Urinary bladder (tissue), 3 donors: ENCODE measurements around the gene SHD.

- PRO-cap = no peak
- RAMPAGE, long total RNA = no peak
These were observed 25.8 kb downstream of the ZBTB7A start for GRCh38 chr19:4041010-4041260.

- PRO-cap = no peak
- RAMPAGE, long total RNA = no peak
These were observed 21.4 kb downstream of the ZBTB7A start for GRCh38 chr19:4045297-4045600.

GRCh38 chr19:4046096-4046939 lies 20.4 kb downstream of the ZBTB7A start:
- PRO-cap = no peak
- RAMPAGE, long total RNA = no peak

GRCh38 chr19:4051058-4052060 lies 15.3 kb downstream of the ZBTB7A start:
- PRO-cap = no peak
- RAMPAGE, long total RNA = no peak

GRCh38 chr19:4063565-4064064 lies 3.1 kb downstream of the ZBTB7A start:
- PRO-cap = unidirectional peak, plus-strand start at chr19:4063932
- RAMPAGE, long total RNA = no peak

GRCh38 chr19:4068014-4068371 lies 1.3 kb upstream of the ZBTB7A start:
- PRO-cap = unidirectional peak, minus-strand start at chr19:4068255
- RAMPAGE, long total RNA = no peak

GRCh38 chr19:4098996-4099553 lies 24.8 kb downstream of the MAP2K2 start:
- PRO-cap = no peak
- RAMPAGE, long total RNA = no peak

DNA sequence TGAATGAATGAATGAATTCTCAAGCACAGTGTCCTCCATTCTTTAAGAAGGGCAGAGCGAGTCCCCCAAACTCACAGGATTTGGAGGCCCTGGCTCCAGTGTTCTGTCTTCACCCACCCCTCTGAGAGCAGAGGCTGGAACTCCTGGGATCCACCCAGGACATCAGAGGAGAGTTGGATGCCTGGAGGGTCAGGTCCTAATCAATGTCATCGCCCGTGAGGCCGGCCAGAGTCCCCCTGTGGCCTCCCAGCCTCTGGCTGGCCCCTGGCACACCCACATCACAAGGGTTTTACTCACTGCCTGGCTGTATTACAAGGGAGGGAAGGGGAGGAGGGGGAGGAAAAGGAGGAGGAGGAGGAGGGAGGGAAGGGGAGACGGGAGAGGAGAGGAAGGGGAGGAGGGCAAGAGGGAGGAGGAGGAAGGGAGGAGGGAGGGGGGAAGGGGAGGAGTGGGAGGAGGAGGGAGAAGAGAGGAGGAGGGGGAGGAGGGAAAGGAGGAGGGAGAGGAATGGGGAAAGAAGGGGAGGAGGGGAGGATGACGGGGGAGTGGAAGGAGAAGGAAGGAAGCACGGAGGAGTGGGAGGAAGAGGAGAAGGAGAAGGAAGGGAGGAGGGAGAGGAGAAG lies 8.5 kb upstream of the CREB3L3 start:
- PRO-cap = no peak
- RAMPAGE, long total RNA = no peak

DNA sequence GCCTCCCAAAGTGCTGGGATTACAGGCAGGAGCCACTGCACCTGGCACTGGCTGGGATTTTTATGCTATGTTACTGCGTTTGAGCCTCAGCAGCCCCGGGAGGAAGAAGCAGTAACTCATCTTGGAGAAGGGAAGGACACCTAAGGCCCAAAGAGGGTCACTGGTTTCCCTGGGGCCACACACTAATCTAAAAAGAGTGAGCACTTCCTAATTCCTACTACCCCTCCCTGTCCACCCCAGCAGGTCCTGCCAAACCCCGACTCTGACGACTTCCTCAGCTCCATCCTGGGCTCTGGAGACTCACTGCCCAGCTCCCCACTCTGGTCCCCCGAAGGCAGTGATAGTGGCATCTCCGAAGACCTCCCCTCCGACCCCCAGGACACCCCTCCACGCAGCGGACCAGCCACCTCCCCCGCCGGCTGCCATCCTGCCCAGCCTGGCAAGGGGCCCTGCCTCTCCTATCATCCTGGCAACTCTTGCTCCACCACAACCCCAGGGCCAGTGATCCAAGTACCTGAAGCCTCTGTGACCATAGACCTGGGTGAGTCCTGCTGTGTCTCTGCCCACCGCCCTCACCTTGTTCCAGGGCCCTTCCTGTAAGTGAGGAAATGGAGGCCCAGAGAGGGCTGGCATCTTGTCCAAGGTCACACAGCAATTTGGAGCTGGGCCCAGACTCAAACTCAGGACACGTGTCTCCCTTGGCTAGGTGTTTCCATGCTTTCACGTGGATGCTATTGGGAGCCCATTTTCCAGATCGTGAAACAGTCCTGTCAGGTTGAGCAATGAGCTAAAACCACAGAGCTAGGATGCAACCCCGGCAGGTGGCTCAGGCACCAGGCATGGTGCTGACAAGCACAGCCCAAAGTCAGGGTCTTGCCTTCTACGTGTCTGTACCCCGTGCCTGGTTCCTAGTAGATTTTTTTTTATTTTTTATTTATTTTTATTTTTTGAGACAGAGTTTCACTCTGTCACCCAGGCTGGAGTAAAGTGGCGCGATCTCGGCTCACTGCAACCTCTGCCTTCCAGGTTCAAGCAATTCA lies 3.6 kb downstream of the CREB3L3 start:
- PRO-cap = no peak
- RAMPAGE, long total RNA = no peak

- PRO-cap = no peak
- RAMPAGE, long total RNA = no peak
These were observed 20.6 kb upstream of the EBI3 start for GRCh38 chr19:4208535-4209233.

GRCh38 chr19:4258114-4258617 lies 11.3 kb downstream of the YJU2 start:
- PRO-cap = no peak
- RAMPAGE, long total RNA = no peak

DNA sequence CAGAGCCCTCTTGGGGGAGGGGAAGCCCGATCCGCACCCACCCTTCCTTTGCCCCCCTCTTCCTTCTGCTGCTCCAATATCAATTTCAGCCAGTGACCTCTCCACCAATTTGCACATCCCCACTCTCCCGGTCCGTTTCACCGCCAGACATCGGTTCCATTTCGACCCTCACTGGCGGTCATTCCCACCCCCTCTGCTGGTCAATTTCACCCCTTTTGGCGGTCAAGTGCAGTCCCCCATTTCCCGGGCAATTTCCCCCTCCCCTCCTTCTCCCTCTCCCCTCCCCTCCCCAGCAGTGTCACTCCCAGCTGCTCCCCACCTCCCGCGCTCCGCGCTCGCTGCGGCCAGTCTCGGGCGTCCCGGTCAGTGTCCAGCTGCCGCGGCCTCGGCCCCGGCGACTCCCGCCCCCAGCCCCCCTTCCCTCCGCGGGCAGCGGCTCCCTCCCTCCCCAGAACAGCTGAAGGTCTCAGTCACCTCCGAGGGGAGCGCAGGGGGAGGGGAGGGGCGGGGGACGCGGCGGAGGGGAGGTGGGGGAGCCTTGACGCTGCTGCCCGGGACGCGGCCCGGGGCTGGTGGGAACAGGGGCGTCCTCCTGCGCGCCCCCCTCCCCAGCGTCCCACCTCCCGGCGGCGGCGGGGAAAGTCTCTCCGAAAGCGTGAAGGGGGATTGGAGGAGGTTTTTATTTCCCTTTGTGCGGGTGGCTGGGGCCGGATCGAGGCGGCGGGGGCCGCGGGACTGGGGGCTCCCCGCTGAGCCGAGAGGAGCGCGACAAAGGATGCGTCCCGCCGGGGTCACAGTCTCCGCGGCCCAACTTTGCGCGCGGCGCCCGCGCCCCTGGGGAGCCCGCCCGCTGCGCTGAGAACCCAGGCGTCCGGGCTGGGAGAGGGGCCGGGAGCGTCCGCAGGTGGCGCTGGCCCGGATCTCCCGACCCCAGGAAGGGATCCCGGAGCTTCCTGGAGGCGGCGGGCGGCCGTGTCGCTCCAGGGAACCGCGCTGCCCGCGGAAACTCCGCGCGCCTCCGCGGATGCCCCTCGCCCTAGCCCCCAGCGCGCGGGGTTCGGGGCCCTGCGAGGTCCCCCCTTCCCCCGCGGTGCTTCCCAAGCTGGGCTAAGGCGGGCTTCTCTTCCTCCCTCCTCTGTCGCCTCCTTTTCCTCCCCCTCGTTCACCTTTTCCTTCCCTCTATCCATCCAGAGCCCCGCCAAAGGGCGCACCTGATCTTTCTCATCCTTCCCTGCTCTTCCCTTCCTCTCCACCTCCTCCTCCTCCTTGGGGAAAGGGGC lies at the start of gene SHD:
Gene SHD (plus strand): TSS at position 544 of the 1,280 bp plus-strand sequence.
- PRO-cap = no peak
- RAMPAGE, long total RNA = no peak

- PRO-cap = unidirectional peak, plus-strand start at chr19:4328684
- RAMPAGE, long total RNA = no peak
These were observed 10.2 kb downstream of the STAP2 start for GRCh38 chr19:4328095-4329145.

DNA sequence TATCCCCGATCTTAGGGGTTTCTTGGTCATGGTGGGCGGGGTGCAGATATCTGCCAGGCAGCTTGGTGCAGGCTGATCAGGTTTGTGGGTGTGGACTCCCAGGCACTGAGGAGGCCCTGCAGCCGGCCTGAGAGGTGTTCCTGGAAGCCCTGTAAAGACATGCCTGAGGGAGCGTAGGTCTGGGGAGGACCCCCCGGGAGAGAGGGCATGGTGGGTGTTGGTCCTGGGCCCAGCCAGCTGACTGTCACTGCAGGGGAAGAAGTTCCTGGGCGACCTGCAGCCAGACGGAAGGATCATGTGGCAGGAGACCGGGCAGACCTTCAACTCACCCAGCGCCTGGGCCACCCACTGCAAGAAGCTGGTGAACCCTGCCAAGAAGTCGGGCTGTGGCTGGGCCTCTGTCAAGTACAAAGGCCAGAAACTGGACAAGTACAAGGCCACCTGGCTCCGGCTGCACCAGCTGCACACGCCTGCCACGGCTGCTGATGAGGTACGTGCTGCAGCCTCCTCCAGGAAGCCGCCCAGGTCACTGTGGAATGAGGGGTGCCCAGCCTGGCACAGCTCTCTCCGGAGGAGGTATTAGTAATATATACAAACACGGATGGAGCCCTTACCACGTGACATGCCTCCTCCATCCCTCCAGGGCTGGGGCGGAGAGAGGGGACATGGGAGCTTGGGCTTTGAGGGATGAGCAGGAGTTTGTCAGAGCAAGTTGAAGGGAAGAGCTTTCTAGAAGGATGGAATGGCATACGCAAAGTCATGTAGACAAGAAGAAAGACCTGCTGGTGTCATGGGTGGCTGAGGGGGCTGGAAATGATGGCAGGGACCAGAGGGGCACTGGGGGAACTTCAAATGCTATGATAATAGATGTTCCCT lies 2.4 kb downstream of the MPND start:
- PRO-cap = no peak
- RAMPAGE, long total RNA = no peak

- PRO-cap = no peak
- RAMPAGE, long total RNA = no peak
These were observed 25.9 kb downstream of the MPND start for GRCh38 chr19:4368969-4369864.

DNA sequence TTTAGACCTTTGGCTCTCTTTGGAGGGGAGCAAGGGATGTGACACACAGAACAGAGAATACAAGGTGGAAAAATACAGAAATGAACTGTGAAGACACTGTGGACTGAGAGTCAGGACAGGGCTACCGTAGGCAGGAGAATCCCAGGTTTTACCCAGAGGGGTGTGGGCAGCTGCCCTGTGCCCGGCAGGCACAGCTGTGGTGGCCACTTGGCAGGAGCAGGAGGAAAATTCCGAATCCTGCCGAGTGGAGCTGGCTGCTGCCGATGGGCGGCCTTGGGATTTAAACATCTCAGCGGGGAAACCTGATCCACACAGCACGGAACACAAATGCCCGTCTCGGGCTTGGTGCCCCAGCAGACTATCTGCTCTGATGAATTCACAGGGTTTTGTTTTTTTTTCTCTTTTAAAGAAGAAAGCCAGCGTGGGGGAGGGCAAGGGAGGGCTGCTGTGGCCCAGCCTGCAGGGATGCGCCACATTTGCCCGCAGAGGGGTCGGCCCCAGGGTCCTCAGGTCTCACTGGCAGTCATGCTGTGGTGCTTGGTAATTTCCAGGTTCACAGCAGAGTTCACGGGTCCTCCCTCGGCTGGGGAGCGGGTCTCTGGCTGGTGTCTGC lies 27.9 kb downstream of the MPND start:
- PRO-cap = no peak
- RAMPAGE, long total RNA = no peak

DNA sequence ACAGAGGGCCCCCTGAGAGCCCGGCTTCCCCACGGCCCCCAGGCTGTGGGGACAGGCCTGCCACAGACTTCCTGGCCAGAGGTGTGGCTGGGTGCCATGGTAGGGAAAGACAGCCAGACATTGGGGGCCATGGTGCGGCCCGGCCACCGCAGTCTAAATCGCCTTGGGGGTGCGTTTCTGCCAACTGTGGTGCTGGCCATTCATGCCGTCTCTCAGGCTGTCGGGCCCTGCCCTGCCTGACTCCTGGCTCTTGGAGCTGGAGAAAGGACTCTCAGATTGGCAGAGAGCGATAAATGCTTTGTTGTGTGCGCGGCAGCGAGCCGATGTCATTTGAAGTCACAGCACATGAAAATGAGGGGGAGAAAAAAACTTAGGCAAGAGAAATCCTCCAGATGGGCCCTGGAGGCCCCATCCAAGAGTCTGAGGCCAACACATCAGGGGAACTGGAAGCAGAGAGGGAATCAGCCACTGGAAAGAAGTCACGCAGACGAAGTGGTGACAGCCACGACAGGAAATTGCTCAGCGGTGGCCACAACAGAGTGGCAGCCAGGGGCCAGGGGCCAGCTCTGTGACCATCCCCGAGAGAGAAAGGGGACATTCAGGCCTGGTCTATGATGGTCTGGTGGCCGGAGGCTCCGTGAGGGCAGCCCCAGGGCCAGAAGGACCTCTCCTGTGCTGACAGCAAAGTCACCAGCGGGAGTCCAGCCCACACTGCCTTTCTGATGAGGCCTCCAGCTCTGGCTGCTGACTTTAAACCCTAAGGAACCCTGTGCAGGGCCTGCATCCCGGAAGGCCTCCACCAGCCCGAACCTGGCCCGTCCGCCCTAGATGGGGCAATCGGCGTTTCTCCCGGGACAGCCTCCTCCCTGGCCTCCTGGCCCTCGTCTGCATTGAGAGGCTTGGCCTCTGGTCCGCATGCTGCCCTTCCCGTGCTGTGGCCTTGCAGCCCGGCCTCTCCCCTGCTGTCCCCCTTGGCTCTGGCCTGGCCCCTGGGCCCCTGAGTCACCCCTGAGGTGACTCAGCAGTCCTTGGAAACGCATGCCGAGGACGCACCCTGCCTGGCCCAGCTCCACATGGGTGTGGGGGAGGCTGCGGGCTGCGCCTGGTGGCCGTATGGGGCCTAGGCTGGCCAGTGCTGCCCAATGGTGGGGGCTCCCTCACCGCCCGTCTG lies 26.2 kb downstream of the SH3GL1 start:
- PRO-cap = unidirectional peak, minus-strand start at position 724 of the sequence; unidirectional peak, minus-strand start at position 887 of the sequence
- RAMPAGE, long total RNA = no peak

DNA sequence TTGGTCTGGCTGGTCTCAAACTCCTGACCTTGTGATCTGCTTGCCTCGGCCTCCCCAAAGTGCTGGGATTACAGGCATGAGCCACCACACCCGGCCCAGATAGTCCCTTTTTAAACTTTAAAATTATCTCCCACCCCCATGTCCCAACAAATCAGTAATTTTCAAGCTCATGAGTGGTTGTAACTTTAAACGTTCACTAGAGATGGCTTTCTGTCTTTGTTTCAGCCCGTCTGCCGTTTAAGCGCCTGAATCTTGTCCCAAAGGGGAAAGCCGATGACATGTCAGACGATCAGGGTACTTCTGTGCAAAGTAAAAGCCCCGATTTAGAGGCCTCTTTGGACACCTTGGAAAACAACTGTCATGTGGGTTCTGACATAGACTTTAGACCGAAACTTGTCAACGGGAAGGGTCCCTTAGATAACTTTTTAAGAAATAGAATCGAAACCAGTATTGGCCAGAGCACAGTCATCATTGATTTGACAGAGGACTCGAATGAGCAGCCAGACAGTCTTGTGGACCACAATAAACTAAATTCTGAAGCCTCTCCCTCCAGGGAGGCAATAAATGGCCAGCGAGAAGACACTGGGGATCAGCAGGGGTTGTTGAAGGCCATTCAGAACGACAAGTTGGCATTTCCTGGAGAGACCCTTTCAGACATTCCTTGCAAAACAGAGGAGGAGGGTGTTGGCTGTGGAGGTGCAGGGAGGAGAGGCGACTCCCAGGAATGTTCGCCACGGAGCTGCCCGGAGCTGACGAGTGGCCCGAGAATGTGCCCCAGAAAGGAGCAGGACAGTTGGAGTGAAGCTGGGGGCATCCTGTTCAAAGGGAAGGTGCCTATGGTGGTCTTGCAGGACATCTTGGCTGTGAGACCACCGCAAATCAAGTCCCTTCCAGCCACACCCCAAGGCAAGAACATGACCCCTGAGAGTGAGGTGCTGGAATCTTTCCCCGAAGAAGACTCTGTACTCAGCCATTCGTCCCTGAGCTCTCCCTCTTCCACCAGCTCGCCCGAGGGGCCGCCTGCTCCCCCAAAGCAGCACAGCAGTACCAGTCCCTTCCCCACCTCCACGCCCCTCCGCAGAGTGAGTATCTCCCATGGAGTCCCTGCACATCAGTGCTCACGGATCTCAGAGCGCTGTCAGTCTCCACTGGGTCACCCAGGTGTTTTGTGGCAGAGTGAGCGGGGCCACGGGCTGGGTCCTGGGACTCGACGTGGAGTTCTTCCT lies 6.7 kb downstream of the CHAF1A start:
- PRO-cap = no peak
- RAMPAGE, long total RNA = no peak

- PRO-cap = no peak
- RAMPAGE, long total RNA = no peak
These were observed 4.7 kb downstream of the UBXN6 start for GRCh38 chr19:4452980-4453233.

DNA sequence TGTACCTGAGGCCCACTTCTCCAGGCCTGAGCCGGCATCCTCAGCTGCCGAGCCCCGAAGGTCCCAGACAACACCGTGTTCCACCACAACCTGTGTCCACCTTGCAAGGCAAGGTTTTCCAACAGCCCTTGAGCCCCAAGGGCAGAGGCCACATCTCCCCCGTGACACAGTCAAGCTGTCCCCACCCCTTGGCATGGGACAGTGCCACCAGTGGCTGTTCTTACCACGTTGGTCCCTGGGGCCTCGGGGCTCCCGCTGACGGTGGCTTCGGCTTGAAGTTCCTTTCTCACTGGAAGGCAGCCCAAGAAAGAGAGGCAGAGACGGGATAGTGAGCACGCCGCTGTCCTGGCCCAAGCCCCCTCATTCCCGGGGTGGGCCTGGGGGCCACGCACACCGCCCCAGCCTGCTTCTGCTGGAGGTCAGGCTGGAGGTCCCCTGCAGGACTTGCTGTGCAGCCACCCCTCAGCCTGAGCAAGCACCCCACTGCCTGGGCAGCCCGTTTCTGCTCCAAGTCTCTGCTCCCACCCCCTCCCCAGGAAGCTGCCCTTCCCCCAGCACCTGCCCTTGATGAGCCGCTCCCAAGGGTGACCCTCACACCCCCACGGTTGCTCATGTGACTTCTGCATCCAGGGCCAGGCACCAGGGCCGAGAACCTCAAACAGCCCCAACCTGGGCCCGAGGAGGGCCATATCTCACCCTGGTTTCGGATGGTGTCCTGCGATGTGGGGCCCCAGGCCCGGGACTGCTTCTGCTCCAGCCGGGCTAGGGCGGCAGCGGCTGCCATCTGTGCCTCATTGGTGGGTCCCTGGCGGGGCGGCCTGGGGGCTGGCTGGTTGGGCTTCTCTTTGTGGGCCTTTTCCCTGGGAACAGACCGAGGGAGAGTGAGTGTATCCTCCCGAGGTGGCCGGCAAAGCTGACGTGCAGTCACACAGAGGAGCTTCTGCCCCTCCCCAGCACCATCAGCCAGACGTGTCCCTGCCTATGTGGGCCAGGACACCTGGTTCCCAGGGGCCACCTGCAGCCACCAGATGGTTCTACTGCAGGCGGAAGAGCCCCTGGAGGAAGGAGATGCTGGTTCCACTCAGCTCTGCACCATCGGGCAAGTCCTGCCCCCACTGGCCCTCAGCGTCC lies 4.0 kb downstream of the UBXN6 start:
- PRO-cap = no peak
- RAMPAGE, long total RNA = no peak